Measurements from ENCODE around the gene RNF182.

- PRO-cap: bidirectional peak, plus-strand start at chr6:13762952, minus-strand start at chr6:13762794
- RAMPAGE, long total RNA, 4 experiments: no peak in any of the 4 experiments
Observed at GRCh38 chr6:13762499-13763202, 51.0 kb upstream of the RANBP9 start.

DNA sequence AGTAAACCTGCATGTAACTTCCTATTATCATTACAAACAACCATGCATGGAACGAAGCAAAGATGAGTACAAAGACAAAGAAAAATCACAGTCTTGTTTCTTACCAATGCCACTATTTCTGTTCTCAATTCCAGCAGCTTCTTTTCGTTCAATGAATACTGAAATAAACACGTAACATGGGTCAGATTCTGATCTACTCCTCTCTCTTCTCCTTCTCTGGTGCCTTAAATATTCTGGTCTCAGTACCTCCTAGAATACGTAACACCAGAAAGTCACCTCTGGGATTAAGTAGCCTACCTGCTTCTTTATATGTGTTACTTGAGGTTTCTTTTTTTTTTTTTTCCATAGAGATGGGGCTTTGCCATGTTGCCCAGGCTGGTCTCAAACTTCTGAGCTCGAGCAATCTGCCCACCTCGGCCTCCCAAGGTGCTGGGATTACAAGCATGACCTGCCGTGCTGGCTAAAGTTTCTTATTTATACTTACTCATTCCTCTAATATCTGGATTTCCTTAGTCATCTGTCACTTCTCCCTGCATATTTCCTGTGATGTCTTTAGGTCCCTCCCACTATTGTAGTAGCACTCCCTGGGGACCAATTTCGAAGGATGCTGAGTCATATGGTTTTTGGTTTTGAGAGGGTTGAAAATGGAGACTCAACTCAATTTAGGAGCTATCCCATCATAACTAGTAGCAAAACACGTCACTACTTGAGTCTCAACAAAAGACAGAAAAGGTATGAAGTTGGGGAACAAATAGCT is 20.4 kb downstream of the MCUR1 start:
- PRO-cap: no peak
- RAMPAGE, long total RNA, 4 experiments: no peak in any of the 4 experiments

- PRO-cap: no peak
- RAMPAGE, long total RNA, 4 experiments: start-site peak on the plus strand in 2 of 4 experiments, at chr6:13924960-13925000 at its widest, 5 reads per replicate
Observed at GRCh38 chr6:13924295-13925441, at the start of gene RNF182. Gene RNF182 (plus strand): TSS chr6:13924952.

GRCh38 chr6:14139474-14140261 is 22.1 kb downstream of the CD83 start:
- PRO-cap: no peak
- RAMPAGE, long total RNA, 4 experiments: no peak in any of the 4 experiments

DNA sequence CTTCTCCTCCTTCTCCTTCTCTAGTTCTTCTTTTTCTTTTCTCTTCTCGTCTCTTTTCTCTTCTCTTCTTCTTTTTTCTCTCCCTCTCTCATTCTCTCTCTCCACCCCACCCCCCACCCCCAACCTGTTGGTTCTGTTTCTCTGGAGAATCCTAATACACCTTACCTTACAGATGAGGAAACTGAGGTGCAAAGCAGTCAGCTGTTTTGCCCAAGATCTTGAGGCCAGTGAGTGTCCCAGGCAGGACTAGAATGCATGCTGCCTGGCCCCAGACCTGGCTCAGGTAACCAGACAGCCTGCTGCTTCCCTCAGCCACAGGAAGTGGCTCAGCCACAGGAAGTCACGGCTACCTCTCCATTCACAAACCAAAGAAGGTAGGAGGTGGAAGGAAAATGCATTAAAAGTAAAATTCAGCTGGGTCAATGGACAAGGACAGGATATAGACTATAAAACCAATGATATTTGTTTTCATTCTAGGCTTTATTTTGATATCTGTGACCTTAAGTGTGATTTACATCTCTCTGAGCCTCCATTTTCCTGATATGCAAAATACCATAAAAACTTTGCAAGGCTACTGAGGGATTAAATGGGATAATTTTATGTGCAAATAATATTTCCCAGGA is 517.6 kb downstream of the CD83 start:
- PRO-cap: no peak
- RAMPAGE, long total RNA, 4 experiments: no peak in any of the 4 experiments

DNA sequence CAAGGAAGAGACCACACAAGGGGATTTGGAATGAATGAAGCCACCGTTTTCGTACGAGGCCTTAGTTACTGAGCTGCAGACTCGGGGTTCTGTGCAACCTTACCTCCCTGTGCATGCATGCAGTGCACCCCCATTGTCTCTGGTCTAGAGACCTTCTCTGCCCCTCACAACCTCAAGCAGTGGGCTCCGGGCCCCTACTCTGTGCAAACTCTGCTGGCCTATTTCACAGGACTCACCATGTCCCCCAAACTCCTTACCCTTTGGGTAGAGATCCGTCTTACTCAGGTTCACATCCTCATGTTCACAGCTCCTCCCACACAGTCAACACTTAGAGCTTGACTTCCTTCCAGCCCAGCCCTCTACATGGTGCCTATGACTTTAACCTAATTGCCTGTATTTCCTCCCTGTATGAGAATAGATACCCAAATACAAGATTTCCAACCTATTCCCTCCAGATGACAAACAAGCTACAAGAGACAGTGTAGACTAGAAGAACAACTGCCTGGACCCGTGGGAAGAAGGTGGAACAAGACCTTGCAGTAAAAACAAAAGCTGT is 528.6 kb upstream of the JARID2 start:
- PRO-cap: no peak
- RAMPAGE, long total RNA, 4 experiments: no peak in any of the 4 experiments

- PRO-cap: no peak
- RAMPAGE, long total RNA, 4 experiments: no peak in any of the 4 experiments
Observed at GRCh38 chr6:14782946-14783327, 462.9 kb upstream of the JARID2 start.

DNA sequence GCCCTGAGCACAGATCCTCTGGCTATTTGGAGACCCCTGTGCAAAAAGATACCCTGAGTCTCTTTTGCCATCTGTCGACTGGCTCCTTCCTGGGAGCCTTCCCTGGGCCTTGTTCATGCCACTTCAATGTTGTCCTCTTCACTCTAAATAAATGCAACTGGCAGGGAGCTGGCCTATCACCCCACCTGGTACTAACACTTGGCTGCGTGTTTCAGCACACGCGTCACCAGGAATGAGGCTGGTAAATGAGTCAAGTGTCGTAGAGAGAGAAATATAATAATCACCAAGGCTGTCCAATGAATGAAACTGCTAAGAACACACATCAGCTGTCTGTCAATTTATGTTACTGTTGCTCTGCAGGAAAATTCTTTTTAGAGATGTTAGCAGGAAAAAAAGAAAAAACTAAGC is 374.6 kb upstream of the JARID2 start:
- PRO-cap: no peak
- RAMPAGE, long total RNA, 4 experiments: no peak in any of the 4 experiments

DNA sequence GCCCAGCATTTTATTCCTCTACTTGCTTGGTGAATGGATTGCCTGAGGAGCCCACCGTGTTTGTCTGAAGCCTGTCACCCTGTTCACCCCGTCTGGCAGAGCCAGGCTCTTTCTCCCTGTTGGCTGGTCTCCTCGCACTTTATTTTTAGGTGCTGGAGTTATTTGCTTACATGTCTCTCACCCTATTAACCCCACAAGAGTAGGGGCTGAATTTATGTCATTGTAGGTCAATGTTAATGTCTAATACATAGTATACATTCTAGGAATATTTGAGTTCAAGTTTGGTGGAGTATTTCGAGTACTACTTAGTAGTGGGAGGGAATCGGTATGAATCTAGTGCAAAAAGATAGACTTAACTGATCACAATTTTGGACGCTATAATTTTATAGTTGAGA is 10.7 kb downstream of the JARID2 start:
- PRO-cap: no peak
- RAMPAGE, long total RNA, 4 experiments: no peak in any of the 4 experiments

- PRO-cap: no peak
- RAMPAGE, long total RNA, 4 experiments: no peak in any of the 4 experiments
Observed at GRCh38 chr6:15299481-15300297, 53.8 kb downstream of the JARID2 start.

DNA sequence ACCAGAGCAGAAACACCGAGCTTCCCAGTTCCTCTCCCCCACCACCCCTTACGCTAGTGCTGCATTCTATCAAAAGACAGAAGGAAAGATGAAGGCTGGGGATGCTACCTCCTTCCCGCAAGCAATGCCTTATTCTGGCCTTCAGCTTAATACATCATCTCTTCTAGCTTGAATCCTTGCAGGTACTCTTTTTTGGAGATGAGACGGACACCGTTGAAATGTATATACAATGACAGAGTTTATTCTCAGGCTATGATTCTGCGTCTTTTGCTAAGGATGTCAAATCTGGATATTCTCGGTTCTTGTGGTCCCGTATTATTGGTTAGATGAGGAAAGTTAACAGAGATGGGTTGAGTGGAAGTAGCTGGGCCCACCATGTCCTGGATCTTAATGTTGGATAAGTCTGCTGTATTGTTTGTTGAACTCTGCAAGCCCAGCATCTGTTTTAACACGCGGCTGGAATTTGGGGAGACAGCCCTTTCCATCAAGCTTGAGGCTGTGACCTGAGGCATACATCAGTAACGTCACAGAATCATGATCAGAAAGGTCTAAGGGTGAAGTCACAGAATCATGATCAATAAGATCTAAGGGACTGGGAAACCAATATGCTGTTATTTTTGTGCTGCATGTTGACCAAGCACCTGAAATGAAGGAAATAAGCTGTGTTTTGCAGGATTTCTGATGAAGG is 103.9 kb downstream of the JARID2 start:
- PRO-cap: no peak
- RAMPAGE, long total RNA, 4 experiments: no peak in any of the 4 experiments

DNA sequence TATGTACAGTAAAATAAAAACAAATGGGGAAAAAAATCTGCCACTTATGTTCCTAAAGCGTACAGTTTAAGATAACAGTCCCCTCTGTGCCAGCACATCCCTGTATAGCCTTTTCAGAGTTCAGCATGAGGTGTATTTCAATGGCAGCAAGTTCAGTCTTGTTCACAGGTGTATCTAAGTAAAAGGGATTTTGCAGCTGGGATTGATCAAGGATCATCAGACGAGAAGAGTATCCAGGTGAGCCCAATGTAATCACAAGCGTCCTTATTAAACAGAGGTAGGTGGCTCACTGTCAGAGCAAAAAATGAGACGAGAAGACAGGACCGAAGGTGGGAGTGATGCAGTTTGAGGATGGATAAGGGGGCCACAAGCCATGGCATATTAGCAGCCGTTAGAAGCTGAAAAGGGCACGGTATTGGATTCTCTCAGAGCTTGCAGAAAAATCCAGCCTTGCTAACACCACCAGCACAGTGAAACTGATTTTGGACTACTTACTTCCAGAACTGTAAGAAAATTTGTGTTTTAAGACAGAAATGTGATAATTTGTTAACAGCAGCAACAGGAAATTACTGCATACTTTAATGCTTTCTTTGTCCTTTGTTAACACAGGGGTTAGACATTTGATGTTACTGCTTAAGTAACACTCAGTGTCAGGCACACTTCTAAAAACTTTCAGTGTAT is 108.2 kb downstream of the JARID2 start:
- PRO-cap: no peak
- RAMPAGE, long total RNA, 4 experiments: no peak in any of the 4 experiments

- PRO-cap: no peak
- RAMPAGE, long total RNA, 4 experiments: no peak in any of the 4 experiments
Observed at GRCh38 chr6:15395122-15395354, 149.2 kb downstream of the JARID2 start.

GRCh38 chr6:15399788-15400580 is 154.1 kb downstream of the JARID2 start:
- PRO-cap: no peak
- RAMPAGE, long total RNA, 4 experiments: no peak in any of the 4 experiments

DNA sequence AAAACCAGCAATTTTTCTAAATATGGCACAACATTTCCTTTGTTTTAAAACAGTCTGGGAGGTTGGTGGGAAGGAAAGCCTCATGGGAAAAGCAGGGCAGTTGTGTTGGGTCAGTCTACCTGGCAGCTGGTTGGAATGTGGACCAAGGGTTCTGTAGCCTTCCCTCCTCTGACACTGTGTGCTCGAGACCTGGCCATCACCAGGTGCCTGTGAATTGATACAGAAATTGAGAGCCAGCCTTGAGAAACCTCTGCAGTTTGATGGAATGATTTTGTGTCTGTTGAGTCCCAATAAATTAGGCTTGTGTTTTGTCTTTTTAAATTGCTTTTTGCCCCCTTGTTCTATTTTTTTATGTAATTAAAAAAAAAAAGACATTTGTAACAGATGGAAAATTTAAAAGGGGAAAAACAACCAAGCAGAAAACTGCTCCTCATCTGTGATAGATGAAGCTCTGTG is 202.8 kb downstream of the JARID2 start:
- PRO-cap: no peak
- RAMPAGE, long total RNA, 4 experiments: no peak in any of the 4 experiments

- PRO-cap: unidirectional peak, minus-strand start at chr6:15474006
- RAMPAGE, long total RNA, 4 experiments: no peak in any of the 4 experiments
Observed at GRCh38 chr6:15473404-15474293, 189.2 kb downstream of the DTNBP1 start.

DNA sequence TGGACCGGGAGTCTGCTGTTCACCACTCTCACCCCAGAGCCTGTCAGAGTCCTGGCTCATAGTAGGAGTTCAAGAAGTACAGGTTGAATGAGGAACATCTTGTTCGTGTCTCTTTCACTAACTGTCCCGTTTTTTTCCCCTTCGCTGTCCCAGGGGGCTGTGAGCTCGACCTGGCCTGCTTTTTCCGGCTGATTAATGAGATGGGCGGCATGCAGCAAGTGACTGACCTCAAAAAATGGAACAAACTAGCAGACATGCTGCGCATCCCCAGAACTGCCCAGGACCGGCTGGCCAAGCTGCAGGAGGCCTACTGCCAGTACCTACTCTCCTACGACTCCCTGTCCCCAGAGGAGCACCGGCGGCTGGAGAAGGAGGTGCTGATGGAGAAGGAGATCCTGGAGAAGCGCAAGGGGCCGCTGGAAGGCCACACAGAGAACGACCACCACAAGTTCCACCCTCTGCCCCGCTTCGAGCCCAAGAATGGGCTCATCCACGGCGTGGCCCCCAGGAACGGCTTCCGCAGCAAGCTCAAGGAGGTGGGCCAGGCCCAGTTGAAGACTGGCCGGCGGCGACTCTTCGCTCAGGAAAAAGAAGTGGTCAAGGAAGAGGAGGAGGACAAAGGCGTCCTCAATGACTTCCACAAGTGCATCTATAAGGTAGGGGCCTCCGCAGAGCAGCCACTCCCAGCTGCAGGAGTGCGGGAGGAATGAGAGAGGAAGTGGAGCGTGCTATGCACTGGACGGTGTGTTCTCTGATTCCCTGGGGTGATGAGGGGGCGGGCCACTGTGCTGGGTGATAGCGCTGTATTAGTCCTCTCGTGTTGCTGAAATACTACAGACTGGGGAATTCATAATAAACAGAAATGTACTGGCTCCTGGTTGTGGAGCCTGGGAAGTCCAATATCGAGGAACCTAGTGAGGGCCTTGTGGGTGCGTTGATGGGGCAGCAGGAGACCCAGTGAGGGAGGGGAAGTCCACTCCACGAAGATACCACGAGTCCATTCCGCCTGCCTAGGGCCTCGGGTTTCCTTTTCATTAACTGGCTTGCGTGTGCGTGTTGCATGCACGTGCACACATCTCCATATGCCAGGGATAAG is 161.7 kb downstream of the DTNBP1 start:
- PRO-cap: no peak
- RAMPAGE, long total RNA, 4 experiments: no peak in any of the 4 experiments

DNA sequence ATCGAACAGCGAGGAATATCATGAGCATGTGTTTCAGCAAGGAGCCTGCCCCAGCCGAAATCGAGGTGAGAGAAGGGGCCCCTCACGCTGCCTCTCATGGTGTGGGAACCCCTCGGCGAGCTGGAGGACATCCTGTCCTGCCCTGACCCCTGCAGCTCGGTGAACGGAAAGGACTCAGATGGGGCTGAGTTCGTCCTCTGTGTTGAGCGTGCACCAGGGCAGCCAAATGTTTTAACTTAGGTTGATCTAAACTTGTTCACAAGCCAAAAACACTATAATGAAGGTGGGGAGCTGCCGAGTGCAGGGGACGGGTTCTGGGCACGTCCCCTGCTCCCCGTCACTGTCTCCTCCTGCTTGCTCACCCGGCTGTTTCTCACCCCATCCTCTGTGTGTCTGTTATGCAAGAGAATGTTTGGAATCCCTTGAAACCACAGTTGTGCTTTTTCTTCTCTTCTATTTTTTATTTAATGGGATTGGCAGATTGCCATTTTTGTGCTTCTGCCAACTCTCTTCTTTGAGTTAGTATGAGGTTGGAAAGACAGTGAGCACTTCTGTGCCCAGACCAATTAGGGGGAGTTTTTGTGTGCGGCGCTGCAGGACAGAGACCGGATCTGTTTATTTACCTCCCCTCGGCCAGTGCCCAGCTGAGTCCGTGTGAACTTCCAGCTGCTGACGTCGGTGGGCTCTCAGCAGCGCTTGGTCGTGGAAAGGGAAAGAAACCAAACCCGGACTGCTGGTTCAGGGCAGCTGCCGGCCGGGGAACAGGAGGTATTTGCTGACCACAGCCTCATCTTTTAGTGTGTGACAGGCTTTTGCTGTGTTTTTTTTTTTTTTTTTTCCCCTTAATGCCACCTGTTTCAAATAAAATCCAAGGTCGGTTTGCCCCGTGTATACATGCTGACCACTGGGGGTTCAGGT is 158.0 kb downstream of the DTNBP1 start:
- PRO-cap: bidirectional peak, plus-strand start at position 647 of the sequence, minus-strand start at position 395 of the sequence
- RAMPAGE, long total RNA, 4 experiments: no peak in any of the 4 experiments

DNA sequence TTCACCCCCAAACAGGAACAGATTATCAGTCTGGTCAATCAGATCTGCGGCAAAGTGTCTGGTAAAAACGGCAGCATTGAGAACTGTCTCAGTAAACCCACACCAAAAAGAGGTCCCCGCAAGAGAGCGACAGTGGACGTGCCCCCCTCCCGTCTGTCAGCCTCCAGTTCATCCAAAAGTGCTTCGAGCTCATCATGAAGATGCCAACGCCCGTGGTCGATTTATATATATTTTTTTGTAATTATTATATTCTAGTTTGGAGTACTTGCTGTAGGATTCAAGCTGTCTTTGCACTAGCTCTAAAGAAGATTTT is 142.8 kb downstream of the DTNBP1 start:
- PRO-cap: no peak
- RAMPAGE, long total RNA, 4 experiments: no peak in any of the 4 experiments

GRCh38 chr6:15614091-15614937 is 48.5 kb downstream of the DTNBP1 start:
- PRO-cap: no peak
- RAMPAGE, long total RNA, 4 experiments: no peak in any of the 4 experiments

Measured in esophagus muscularis mucosa (tissue), 4 donors.